Right ventricle myocardium (tissue), 1 donor: Measurements from ENCODE around the genes ROPN1 and KALRN.

GRCh38 chr3:123991867-123992319 lies at the start of gene ROPN1:
ROPN1 (minus strand) TSS chr3:123992124.
- PRO-cap, 2 experiments, result no peak in any of the 2 experiments

- PRO-cap, 2 experiments, result peak in 2 of 2 experiments; most common plus-strand start chr3:124033369 (in 2); most common minus-strand start chr3:124032898 (in 2)
These were observed at the start of gene KALRN for GRCh38 chr3:124032615-124033483. KALRN (plus strand) TSS chr3:124033369.

- PRO-cap, 2 experiments, result no peak in any of the 2 experiments
These were observed 1.4 kb downstream of the KALRN start for GRCh38 chr3:124034741-124034864.

- PRO-cap, 2 experiments, result no peak in any of the 2 experiments
These were observed 219.6 kb downstream of the KALRN start for GRCh38 chr3:124252798-124253176.

DNA sequence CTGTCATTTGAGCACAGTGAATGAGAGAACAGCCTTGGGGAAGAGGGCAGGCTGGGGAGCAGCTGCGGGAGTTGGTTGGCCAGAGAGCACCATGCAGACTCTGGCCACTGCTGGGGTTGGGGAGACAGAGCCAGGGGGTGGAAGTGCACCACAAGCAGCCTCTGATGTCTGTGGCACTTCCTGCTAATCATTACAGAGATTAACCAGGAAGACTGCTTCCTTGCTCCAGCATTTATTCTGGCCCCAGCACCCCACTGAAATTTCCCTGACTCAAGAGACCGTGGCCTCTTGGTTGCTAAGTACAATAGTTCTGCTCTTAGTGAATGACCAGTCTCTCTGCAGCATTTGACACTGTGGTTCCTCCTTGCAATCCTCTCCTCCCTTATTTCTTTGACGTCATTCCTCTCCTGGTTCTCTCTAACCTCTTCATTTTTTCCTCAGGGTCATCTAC lies 224.9 kb downstream of the KALRN start:
- PRO-cap, 2 experiments, result no peak in any of the 2 experiments

DNA sequence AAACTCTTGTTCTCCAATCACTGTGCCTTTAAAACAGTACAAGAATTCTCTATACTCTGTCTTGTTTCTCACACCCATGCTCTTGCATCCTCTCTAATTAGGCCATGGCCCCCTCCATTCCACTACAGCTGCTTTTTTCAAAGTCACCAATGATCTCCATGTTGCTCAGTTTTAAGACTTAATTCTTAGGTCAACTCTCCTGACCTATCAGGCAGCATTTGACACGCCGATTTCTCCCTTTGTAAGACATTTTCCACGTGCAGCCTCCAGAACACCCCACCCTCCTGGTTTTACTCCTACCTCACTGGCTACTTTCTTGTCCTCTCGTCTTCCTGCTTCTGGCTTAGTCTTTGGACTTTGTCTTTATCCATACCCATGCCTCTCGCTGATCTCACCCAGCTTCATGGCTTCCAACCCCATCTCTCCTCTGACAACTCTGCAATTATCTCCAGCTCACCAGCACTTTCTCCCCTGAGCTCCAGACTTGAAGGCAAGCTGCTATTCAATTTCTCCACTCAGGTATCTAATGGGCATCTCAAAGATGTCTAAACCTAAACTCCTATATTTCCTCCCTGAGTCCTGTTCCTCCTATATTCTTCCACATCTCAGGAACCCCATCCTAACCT lies 99.3 kb upstream of the UMPS start:
- PRO-cap, 2 experiments, result no peak in any of the 2 experiments

DNA sequence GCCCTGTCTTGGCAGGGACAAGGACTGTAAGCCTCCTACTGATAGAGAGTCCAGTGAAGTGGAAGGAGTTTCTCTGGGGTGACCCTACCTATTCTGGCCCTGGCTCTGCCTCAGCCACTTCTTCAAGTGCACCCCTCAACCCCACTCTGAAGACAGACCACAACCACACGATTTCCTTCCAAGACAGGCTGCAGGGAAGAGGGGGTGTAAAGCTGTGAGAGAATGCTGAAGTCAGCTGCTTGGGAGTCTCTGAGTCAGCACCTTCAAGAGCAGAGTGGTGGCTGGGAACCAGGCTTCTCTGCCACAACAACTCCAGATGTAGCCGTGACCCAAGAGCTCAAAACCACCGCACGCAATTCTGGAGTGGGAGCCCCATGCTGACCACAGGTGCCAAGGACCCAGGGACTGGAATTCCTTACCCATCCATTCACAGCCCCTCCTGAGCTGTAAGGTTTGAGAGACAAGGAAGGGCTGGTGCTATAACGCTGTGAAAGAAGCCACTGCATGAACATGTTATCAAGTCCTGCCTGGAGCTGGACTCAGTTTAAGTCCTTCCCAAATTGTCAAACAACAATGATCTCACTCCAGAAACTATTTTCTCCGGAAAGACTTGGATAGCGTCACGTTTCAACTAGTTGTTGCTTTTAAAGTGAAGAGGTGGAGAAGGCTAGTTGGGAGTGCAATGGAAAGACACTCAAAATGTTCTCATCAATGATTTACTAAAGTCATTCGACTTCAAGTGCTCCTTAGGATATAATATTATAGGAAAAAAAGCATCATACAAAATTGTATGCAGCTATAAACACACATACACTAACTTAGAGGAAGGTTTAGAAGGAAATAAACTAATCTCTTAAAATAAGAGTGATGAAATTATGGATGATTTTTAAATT lies 61.5 kb downstream of the UMPS start:
- PRO-cap, 2 experiments, result no peak in any of the 2 experiments

DNA sequence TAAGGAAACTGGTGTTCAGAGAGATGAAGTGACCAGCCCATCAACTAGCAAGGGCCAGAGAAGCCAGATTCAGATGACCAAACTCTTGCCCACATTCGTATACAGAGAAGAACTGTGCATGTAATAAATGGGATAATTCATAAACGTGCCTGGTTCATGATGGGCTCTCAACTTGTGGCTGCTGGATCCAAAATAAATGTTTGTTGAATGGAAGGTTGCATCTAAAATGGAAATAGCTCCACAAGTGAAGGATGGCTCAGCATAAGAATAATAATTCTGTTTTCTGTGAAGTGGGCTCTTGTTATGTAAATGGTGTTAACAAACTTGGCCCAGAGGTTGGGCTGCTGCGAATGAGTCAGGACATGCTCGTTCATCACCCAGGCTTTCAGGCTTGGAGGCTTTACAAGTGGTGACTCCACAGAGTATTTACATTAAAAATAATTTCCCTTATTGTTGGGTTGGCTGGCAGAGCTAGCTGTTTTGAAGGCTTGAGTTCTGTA lies 60.6 kb downstream of the ITGB5 start:
- PRO-cap, 2 experiments, result no peak in any of the 2 experiments

DNA sequence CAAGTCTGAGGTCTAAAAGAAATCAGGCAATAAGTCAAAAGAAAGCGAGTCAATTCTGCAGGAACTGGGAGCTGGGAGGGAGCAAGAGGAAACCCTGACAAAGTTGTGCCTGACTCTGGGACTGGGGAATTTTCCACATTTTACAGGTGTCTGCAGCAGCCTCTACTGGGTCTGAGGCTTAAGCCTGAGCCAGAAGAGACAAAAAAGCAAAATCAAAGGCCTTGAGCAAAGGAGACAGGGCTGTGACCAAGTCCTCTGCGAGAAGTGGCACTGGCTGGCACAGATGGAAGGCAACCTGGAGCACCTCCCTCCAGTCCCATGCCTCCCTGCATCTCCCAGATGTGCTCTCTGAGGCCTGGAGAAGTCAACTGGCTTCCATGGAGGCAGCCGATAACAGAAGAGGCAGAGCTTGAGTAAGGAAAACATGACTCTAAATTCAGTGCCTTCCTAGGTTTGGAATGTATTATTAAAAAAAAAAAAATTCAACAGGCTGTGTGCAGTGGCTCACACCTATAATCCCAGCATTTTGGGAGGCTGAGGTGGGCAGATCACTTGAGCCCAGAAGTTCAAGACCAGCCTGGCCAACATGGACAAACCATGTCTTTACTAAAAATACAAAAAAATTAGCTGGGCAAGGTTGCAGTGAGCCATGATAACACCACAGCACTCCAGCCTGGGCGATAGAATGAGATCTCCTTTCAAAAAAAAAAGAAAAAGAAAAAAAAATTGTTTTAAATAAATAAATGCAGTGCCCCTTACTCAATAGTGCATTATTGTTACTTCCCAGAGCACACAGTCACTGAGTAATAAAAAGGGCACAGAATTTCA lies 51.2 kb downstream of the ITGB5 start:
- PRO-cap, 2 experiments, result no peak in any of the 2 experiments

GRCh38 chr3:124974426-124975065 lies 40.0 kb upstream of the MUC13 start:
- PRO-cap, 2 experiments, result no peak in any of the 2 experiments

DNA sequence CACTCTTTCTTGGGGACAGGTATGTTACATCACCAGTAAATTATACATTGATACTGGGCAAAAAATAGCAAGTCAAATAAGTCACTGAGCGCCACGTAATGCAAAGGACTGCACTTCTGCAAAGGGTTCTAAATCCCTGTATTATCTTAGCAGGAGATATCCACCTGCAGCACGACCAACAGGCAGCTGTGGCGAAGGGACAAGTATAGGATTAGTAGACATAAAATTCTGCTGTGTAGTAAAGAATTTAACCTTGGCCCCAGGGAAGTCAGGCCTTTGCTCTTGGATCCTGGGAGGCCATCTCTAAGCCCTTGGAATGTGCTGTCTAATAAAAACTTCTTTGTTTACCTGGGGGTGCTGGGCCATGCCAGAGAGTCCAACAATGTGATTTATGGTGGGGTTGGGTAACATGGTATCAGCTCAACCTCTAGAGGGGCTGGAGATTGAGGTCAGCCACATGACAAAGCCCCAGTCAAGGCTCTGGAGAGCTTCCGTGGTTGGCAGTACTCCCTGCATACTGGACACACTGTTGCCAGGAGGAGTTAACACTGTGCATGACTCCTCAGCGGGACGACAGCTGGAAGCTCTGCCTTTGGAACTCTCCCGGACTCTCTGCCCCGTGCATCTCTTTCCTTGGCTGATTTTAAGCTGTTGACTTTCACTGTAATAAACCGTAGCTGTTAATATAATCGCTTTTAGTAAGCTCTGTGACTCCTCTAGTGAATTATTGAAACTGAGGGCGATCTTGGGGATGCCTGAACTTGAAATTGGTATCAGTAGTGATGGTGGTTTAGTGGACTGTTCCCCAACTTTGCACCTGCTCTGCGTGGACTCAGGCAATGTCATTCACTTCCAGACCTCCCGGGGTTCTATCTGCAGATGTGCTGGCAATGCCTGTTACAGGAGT lies 52.3 kb downstream of the HEG1 start:
- PRO-cap, 2 experiments, result no peak in any of the 2 experiments

- PRO-cap, 2 experiments, result peak in 1 of 2 experiments; most common plus-strand start chr3:125051920 (in 1); most common minus-strand start chr3:125051820 (in 1)
These were observed 4.2 kb downstream of the HEG1 start for GRCh38 chr3:125051490-125052143.

DNA sequence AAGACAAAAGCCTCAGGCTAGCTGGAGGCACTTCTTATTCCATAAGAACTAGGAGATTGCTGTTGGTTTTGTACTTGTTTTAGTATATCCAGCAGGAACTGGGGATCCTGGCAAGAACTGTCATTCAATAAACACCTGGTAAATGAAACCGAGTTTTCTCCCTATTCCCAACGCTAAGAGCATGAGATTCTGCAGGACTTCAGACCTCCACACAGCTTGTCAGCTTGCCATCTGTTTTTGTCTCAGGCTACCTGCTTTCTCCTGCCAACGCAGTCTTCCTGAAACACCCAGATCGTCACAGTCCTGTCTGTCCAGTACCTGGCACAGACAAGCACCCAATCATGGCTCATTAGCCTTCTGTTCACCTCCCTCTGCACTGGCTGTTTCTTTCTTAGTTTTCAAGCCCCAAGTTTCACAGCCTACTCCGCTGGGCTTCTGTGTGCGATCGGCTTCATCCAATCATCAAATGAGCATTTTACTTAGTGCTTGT lies 5.1 kb downstream of the SLC12A8 start:
- PRO-cap, 2 experiments, result no peak in any of the 2 experiments

DNA sequence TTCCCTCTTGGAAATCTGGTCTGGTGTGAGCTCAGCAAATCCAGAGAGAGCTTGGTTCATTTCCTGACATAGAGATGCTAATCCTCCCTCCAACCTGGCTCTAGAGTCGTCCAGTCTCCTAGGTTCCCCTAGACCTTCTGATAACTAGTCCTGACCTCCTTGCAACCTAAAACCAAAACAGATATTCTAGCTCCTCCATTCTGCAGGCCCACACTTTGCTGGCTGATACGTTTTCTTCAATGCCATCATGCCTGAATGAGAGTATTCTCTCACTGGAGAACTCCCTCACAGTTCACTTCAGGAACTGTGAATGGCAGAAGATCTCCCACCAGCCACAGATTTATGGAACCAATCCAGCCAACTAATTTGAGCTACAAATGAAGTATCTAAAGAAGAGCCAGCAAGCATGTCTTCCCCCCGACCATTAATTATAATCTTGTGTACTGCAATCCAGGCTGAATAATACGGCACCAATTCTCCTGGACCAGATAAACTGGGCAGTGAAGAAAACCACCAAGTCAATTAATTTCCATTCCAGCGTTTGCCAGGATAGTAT lies 1.6 kb downstream of the ZNF148 start:
- PRO-cap, 2 experiments, result no peak in any of the 2 experiments

GRCh38 chr3:125594047-125594552 lies 1.2 kb downstream of the OSBPL11 start:
- PRO-cap, 2 experiments, result no peak in any of the 2 experiments

- PRO-cap, 2 experiments, result no peak in any of the 2 experiments
These were observed 131.2 kb upstream of the ROPN1B start for GRCh38 chr3:125837620-125838335.

GRCh38 chr3:125916455-125917014 lies 52.4 kb upstream of the ROPN1B start:
- PRO-cap, 2 experiments, result peak in 2 of 2 experiments; most common plus-strand start chr3:125916601 (in 2)

DNA sequence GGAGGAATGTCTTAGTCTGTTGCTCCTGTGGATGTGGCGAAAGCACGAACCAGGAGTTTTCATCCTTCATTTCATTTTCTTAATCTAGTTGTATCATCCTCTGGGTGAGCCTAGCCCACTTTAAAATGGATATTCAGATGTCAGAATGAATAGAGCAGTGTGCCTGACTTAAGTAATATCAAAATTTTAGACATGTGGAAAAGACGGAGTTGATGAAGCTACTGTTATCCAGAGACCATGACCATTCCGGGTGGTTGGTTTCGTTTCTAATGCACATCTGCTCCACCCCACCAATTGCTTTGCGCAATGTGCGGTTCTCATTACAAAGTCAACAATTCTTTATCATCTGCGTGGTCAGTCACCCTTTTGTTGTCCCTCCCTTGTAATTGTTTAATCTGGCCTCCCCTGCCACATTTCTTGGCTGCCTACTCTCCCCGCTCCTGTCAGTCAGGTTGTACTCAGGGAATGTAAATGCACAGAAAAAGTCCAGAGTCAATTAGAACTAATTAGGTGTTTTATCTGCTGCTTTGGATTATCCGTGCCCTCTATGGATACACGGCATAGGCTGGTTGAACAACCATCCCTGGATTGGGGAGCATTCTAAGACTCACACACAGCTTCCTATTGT lies 33.8 kb upstream of the ROPN1B start:
- PRO-cap, 2 experiments, result no peak in any of the 2 experiments

- PRO-cap, 2 experiments, result no peak in any of the 2 experiments
These were observed 3.3 kb downstream of the ROPN1B start for GRCh38 chr3:125972227-125972706.

- PRO-cap, 2 experiments, result peak in 2 of 2 experiments; most common plus-strand start chr3:126060769 (in 1)
These were observed 23.4 kb downstream of the SLC41A3 start for GRCh38 chr3:126060637-126060860.